Stomach (tissue), 7 donors: ENCODE results near the genes NKIRAS1 and LRRC3B.

DNA sequence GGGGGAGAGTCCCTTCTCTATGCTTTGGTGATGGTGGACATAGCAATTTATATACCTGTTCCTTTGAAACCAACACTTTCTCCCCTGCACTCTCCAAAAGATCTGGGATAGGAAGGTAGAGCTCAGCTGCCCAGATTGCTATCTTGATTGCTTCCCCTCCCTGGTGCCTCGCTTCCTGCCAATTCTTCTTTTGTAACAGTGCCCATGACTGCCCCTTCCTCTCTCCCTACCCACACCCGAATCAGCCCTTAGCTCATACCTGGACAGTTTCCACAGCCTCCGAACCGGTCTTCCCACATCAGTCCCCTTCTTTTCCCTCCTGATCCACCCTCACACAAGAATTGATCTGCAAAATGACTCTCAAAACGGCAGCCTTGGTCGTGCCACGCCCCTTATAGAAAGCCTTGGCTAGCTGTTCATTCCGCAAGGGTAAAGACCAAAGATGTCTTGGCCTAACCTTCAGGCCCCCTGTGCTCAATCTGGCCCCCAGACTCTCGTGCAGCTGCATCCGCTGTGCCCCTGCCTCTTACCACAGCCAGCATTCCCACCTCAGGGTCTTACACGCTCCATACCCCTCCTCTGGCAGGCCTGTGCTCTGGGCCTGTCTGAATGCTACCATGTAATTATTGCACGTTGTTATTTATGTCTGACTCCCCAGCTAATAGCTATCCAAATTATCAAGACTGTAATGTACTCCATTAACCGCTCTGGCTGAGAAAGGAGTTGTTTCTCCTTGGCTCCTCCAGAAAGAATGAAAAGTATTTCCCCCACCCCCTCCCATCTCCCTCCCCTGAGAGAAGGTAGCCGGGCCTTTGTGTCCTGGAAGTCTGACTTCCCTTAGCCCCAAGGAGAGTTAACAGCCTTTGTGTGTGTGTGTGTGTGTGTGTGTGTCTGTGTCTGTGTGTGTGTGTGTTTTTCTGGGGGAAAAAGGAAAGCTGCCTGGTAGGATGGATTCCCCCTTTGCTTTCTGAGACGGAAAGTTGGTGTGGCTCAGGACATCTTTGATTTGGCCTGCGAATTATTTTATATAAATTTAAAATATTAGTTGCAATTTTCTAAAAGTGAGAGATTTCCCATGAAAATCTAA is 54.6 kb upstream of the UBE2E1 start:
- PRO-cap: no peak
- RAMPAGE, long total RNA, 5 experiments: no peak in any of the 5 experiments
- RRBS: no CpG with 5 or more reads among the region's 16 CpGs

DNA sequence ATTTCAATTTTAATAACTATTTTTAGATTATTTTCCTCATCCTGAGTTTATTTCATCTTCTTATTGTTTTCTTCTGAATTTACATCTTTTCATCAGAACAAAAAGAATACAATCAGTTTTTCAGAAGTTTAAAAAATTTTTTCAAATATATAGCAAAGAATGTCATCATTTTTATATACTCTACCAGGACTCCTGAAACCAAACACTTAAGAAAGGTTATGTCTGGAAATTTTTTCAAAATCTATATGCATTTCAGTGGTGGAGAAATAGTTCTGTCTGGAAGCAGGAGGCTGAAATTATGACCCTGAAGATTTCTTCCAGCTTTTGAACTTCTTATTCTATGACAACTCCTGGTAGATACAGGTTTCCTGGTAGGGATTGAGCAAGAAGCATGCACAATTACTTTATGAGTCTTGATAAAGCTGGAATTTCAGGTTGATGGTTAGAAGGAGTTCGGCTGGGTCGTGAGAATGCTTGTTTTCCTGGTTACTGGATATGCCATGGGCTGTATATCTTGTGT is 1.5 kb upstream of the UBE2E1 start:
- PRO-cap: unidirectional peak, plus-strand start at position 445 of the sequence
- RAMPAGE, long total RNA, 5 experiments: no peak in any of the 5 experiments
- RRBS: no CpG with 5 or more reads among the region's 2 CpGs

GRCh38 chr3:23809779-23810215 is 4.0 kb downstream of the UBE2E1 start:
- PRO-cap: no peak
- RAMPAGE, long total RNA, 5 experiments: no peak in any of the 5 experiments
- RRBS: no CpG with 5 or more reads among the region's 11 CpGs

DNA sequence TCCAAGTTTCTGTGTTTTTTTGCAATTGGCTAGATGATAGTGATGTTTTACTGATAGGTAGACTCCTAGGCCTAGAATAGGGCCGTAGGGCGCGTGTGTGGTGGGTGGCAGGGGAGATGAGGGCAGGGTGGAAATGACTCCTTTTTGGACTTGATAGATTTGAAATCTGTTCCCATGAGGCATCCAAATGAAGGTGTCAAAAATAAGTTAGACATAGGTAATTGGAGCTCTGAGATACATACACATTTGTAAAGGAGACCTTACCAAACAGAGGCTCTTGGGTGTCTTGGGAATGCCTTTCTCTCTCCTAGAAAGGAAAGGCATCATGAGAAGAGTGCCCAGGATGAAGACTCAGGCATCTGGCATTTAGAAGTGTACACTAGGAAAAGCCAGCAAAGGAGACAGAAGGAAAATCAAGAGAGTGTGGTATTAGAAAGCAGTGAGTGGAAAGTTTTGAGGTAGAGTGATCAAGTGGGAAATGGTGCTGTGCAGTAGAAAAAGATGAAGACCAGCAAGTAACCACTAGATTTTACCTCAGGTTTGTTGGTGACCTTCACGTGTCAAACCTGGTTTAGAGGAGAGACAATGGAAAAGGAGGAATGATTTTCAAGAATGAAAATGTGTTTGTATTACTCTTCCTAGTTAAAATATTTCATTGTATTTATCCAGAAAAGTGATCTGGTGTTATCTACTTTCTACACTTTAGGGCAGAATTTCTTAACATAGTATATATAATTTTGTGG is 16.1 kb downstream of the UBE2E1 start:
- PRO-cap: no peak
- RAMPAGE, long total RNA, 5 experiments: start-site peak on the plus strand in 1 of 5 experiments, centred at position 242 of the sequence, 9 reads per replicate
- RRBS: no CpG with 5 or more reads among the region's 4 CpGs

DNA sequence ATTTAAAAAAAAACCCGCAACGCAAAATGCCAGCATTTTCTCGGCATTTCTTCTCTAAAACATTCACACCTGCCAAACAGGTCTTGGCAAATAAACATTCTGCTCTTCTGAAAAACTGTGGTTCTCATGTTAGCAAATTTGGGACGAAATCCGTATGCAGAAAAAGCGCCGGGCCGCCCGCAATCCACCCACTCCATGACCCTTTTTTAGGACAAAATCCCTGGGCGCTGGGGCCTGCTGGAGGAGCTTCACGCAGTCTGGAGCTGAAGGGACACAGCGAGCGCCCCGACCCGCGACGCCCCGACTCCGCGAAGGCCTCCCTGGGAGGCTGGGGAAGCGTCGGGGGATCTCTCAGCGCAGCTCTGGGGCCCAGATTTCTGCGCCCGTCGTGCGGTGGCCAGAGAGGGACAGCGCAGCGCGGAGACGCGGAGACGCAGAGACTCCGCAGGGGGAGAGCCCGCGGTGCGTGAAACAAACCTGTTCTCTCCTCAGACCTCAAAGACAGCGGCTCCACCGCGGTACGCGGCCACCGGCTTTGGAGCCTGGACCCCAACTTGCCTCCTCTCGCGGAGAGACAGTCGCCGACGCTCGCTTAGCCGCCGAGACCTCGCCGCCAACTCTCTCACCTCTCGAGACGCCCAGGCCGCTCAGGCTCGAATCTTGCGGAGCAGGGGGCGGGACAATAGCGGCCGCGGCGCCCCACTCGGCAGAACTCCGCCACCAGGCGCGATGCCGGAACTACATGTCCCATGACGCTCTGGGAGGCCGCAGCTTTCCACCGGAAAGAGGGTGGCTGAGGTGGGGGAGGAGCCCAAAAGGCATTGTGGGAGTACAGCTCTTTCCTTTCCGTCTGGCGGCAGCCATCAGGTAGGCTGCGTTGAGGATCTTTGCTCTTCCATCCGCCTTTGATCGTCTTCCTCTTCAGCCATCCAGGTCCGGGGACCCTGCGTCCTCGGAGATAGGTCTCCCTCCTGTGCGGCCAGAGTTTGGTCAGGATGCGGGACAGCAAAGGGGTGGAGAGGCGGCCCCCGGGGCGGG is at the start of gene NKIRAS1:
Gene NKIRAS1 (minus strand): TSS at position 684 of the 1,038 bp plus-strand sequence.
- PRO-cap: unidirectional peak, plus-strand start at position 255 of the sequence; bidirectional peak, plus-strand start at position 436 of the sequence, minus-strand start at position 364 of the sequence; bidirectional peak, plus-strand start at position 842 of the sequence, minus-strand start at position 624 of the sequence
- RAMPAGE, long total RNA, 5 experiments: start-site peak on the plus strand in 5 of 5 experiments, centred at positions 842 to 852 of the sequence, 40 to 5,654 reads per replicate; start-site peak on the minus strand in 4 of 5 experiments, centred at positions 628 to 734 of the sequence, 19 to 196 reads per replicate
- RRBS: 1% methylated on average over 11 of the region's 84 CpGs

- PRO-cap: no peak
- RAMPAGE, long total RNA, 5 experiments: start-site peak on the plus strand in 2 of 5 experiments, at chr3:23967777-23968545 at its widest, 9 to 35 reads per replicate
- RRBS: no CpG with 5 or more reads among the region's 4 CpGs
Observed at GRCh38 chr3:23967662-23968373, 22.7 kb downstream of the NR1D2 start.

- PRO-cap: no peak
- RAMPAGE, long total RNA, 5 experiments: no peak in any of the 5 experiments
- RRBS: no CpG with 5 or more reads among the region's 6 CpGs
Observed at GRCh38 chr3:24095347-24095564, 150.2 kb downstream of the NR1D2 start.

- PRO-cap: no peak
- RAMPAGE, long total RNA, 5 experiments: no peak in any of the 5 experiments
- RRBS: no CpG with 5 or more reads among the region's 1 CpG
Observed at GRCh38 chr3:24286394-24286595, 208.4 kb downstream of the THRB start.

- PRO-cap: no peak
- RAMPAGE, long total RNA, 5 experiments: no peak in any of the 5 experiments
- RRBS: no CpG with 5 or more reads among the region's 6 CpGs
Observed at GRCh38 chr3:24433649-24434359, 60.8 kb downstream of the THRB start.

- PRO-cap: no peak
- RAMPAGE, long total RNA, 5 experiments: no peak in any of the 5 experiments
- RRBS: no CpG with 5 or more reads among the region's 1 CpG
Observed at GRCh38 chr3:24531014-24531369, 36.3 kb upstream of the THRB start.

GRCh38 chr3:24829143-24829469 is 334.5 kb upstream of the THRB start:
- PRO-cap: bidirectional peak, plus-strand start at chr3:24829331, minus-strand start at chr3:24829207
- RAMPAGE, long total RNA, 5 experiments: start-site peak on the plus strand in 2 of 5 experiments, at chr3:24829296-24829362 at its widest, 50 to 183 reads per replicate
- RRBS: 3% methylated on average over 17 of the region's 40 CpGs

- PRO-cap: no peak
- RAMPAGE, long total RNA, 5 experiments: no peak in any of the 5 experiments
- RRBS: no CpG with 5 or more reads among the region's 5 CpGs
Observed at GRCh38 chr3:25424489-25425066, 3.5 kb upstream of the RARB start.

DNA sequence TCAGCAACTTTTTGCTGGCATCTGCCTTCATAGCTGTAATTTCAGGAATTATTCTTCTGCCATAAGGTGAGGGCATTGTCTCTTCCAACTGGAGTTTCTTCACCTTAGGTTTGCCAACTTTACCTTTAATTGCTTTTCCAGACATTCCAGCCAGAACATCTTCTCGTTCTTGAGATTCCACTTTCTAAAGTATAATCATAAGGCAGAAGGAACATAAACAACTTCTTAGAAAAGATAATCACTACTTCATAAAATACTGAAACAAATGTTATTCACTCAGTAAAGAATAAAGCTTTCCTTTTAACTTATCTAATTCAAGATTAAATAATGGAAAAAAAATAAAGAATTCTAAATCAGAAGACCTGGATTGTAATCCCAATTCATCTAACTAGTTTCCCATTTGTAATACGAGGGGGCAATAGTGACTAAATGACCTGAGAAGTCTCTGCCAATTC is 52.2 kb downstream of the TOP2B start:
- PRO-cap: no peak
- RAMPAGE, long total RNA, 5 experiments: start-site peak on the minus strand in 2 of 5 experiments, centred at positions 115 to 206 of the sequence, 18 to 65 reads per replicate
- RRBS: no CpG with 5 or more reads among the region's 2 CpGs

DNA sequence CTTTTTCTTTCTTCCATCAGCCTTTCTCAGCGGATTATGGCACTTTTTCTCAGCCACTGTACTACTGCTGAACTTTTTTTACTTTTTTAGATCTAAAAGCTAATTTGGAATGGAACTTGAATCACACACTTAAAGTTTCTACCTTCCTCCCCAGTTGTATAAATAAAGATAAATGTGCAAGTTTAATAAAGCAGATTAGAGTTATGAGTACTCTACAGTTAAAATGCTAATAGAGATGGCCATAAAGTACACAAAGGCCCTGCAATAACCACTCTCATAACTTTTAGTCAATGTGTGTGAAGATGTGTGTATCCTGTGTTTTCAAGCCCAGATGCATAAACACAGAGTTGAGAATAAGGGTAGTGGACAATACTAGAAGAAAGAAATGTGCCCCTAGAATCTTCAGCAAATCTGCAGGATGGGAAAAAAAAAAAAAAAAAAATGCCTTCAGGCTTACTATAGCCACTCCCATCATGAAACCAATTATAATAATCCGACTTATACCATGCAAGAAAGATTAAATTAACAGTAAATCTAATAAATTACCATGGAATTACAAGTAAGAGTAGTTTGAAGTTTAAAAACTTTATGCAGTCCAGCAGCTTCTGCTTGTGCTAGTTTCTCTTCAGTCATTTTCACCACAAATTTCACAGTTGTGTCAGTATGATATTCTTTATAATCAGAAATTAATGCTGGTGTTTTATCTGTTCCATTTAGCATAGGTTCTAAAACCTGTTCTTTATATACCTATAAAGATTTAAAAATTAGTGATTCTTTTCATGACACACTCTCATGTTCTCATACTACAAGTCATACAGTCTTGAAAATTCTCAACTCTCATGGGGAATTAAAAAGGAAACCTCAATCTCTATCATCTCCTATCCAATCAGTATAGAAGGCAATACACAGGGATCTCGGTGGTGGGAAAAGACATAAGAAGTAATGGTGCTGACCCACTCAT is 45.1 kb downstream of the TOP2B start:
- PRO-cap: no peak
- RAMPAGE, long total RNA, 5 experiments: start-site peak on the minus strand in 4 of 5 experiments, centred at positions 87 to 657 of the sequence, 6 to 46 reads per replicate
- RRBS: no CpG with 5 or more reads among the region's 3 CpGs

DNA sequence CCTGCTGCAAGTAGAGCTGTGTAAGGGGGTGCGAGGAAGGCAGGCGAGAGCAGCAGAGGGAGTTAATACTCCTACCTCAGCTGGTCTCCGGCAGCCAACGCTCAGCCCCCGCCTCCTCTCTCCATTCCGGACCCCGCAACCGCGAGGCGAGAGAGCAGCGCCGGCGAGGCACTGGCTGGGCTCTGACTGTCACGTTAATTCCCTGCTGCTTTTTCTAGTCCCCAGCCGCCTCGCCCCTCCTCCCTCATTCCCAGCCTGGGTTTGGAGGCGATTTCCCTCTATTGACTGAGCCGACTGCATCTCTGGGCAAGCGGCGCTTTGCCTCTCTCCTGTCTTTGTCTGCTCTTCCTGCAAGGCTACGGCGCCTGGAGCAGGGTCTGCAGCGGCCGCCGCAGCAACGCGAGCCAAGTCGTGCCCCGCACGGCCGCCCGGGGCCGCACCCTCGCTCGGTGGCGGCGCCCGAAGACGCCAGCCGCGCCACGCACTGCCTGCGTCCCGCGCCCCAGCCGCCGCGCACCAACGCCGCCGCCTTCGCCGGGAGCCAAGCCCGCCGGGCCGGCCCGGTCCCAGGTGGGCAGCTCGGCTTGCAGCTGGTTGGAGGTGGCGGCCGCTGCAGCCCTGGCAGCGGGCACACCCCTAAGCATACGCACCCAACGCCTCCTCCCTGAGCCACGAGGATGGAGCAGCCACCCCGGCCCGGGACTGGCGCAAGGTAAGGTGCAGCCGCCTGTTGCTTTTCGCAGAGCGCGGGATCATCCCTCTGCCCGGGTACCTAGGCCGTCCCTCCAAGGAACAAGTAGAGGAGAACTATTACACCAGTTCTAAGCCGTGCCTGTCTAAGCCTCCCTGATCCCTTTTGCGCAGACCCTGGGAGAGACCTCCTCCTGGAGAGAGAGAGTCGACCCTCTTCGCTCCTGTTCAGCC is at the start of gene LRRC3B:
Gene LRRC3B (plus strand): TSS at position 247 of the 924 bp plus-strand sequence.
- PRO-cap: unidirectional peak, minus-strand start at position 184 of the sequence
- RAMPAGE, long total RNA, 5 experiments: no peak in any of the 5 experiments
- RRBS: 18% methylated on average over 22 of the region's 77 CpGs

GRCh38 chr3:26623700-26624272 is 1.2 kb downstream of the LRRC3B start:
- PRO-cap: no peak
- RAMPAGE, long total RNA, 5 experiments: no peak in any of the 5 experiments
- RRBS: 6% methylated on average over 5 of the region's 27 CpGs

- PRO-cap: no peak
- RAMPAGE, long total RNA, 5 experiments: start-site peak on the plus strand in 1 of 5 experiments, at chr3:28250026-28250211 at its widest, 19 reads per replicate
- RRBS: no CpG with 5 or more reads among the region's 3 CpGs
Observed at GRCh38 chr3:28250006-28250262, 8.5 kb downstream of the CMC1 start.

DNA sequence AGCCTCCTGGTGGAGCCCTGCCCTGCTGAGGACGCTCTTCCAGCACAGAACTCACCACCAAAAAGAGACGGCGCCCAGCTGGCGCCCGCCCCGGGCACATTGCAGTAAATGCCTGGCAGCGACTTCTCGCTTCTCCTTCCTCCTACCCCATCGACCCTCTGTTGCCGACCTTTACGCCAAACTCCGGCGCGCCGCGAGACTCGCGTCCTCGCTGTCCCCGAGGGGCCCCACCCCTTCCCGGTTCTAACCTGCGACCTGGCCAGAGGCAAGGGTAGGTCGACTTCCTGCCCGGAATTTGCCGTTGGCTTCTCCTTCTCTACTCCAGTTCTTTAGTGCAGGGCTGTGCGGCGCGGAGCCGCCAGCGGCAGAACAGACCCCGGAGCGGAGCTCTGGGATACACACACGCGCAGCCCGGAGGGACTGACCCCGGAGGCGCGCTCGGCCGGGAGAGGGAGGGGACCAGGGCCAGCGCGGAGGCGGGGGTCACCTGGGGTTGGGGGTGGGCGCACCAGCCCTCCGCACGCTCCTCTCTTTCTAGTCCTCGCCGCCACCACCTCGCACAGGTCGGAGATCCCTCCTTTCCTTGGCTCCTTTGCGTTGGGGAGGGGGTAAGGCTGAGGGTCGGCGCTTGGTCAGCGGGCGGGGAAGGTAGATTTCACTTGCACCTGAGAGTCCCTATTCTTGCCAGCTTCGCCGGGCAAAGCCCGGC is 226.6 kb upstream of the AZI2 start:
- PRO-cap: no peak
- RAMPAGE, long total RNA, 5 experiments: no peak in any of the 5 experiments
- RRBS: 11% methylated on average over 26 of the region's 58 CpGs

DNA sequence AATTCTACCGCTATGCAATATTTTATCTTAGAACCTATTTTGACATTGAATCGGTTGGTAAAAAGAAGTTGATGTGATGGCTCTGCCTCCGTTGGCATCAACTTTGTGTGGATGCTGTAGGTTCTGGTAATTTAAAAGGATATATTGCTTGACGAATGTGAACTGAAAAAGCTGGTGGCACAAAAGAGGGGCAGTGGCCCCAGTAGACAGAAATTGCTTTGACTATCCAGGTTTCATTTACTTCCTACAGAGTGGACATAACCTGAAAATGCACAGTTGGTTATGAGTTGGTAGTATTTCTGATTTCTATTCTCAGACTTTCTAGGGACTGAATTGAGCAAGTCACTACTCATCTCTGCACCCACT is 414.3 kb upstream of the RBMS3 start:
- PRO-cap: no peak
- RAMPAGE, long total RNA, 5 experiments: no peak in any of the 5 experiments
- RRBS: no CpG with 5 or more reads among the region's 4 CpGs

- PRO-cap: no peak
- RAMPAGE, long total RNA, 5 experiments: no peak in any of the 5 experiments
- RRBS: no CpG with 5 or more reads among the region's 5 CpGs
Observed at GRCh38 chr3:29282004-29282349, 1.1 kb downstream of the RBMS3 start.